ENCODE measurements around a stretch of chr7.

DNA sequence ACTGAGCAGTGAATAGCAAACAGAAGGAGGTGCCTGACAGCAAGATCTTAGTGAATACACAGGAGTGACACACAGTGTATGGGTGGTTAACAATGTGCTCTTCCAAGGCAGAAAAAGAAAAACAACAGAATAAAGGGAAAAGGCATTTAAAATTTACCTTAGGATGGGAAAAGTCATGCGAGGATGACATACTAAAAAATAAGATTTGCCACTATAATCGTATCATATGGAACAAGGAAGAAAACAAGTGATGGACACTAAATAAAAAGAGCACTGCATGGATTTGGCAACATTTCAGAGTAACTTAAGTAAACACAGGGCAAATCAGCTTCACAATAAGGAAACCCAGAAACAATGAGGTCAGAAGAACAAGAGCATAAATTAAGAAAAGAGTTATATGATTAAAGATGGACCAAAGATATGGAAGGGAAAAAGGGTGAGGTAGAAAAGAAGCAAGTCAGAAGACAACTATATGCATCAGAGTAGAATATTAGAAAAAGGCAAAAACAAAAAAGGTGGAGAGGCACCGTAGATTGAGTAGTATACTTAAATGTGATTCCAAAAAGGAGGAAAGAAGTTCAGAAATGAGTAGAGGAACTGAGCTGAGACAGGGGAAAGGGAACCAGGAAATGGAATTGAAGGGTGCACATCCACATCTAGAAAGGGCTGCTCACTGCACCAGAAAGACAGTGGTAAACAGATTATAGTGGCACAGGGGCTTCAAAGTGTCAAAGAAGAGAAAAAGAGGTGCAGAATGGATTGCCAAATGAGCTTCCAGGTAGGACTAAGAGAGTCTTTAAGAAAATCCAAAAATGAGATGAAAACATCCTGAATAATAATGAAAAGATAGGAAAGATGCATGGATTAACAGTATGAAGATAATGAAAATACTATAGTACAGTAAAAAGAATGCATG, 29.8 kb downstream of the MEST start:
- PRO-cap, 2 experiments = no peak in any of the 2 experiments

DNA sequence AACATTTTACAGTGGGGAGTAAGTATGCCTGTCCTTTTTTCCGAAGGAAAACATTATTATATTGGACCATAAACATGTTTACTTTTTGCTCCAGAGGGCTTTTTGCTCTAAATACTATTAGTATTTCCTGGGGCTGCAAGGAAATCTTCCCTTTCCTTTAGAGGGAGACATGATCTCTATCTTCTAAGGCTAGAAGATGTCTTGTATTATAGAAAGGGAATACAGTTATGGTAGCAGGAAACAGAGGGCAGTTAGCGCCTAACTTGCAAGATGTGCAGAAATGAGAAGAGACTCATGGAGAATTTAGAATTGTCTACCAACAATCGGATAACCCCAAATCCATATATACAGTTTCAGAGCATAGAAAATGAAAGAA, 64.2 kb downstream of the MEST start:
- PRO-cap, 2 experiments = no peak in any of the 2 experiments

DNA sequence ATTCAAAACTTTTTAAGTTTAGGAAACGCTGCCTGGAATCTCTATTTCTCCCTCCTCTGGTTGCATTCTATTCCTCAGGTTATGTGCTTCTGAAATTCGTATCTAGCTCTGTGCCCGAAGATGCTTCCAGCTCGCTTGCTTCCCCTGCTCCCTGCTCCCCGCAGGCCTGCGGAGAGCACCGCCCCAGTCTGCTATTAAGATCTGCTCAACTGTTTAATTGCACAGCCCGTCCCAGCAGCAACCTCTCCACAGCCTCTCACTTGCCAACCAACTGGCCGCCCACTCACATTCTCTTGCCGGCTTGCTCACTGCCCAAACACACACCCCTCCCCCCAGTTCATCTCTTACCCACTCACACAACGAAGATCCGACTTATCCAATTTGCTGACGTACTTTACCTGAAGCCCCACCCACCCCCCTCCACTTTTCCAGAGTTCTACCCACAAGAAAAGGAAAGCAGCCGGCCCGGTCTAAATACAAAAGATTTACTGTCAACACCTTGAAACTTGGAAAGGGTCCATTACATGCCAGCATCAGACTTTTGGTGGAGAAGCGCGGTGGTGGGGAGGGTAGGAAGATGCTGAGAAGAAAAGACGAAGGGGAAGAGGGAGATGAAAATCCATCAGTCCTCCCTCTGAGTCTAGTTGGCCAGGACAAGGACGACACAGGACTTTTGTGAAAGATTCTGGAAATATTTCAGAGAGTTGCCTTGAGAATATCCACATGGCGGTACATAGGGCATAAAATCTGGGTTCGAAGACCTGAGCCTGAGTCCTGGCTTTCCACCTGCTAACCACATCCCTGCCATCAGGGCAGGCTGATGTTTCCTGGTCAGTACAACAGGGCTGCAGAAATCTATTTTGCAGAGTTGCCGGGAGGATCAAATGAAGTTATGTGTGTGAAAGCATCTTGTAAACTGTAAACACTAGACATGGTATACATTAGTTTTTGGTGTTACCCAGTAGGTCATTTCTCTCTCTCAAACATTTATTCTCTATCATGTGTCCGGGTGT, 167.5 kb upstream of the KLF14 start:
- PRO-cap, 2 experiments = peak in 2 of 2 experiments; most common plus-strand start position 431 of the sequence (in 2); most common minus-strand start position 203 of the sequence (in 1)

GRCh38 chr7:130922423-130922680, 188.3 kb upstream of the KLF14 start:
- PRO-cap, 2 experiments = no peak in any of the 2 experiments

- PRO-cap, 2 experiments = peak in 1 of 2 experiments; most common plus-strand start chr7:130923034 (in 1); most common minus-strand start chr7:130922980 (in 1)
These were observed 188.7 kb upstream of the KLF14 start for GRCh38 chr7:130922681-130923104.

DNA sequence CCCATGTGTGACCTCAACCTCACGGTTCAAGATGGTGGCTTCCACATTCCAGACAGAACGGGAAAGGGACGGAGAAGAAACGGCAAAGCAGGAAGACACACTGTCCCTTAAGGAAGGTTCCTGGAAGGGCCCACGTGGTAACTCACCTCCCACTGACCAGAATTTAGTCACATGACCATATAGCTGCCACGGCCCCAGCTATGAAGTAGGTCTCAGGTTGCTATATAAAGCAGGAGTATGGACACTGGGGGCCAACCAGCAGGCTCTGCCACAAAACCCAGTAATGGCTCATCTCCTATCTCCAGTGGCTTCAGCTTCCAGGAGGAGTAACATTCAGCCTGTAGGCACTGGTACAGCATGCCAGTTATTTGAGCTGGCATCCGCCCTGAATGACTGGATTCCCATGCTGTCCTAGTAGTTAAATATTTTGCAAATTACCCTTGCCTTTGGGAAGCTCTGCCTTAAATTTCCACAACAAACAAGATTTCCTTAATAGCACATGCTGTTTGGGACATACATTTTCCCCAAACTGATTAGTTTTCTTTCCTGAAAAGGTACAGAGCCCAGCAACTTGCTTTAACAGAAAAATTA, 278.6 kb upstream of the KLF14 start:
- PRO-cap, 2 experiments = no peak in any of the 2 experiments

GRCh38 chr7:131028674-131029408, 294.8 kb upstream of the KLF14 start:
- PRO-cap, 2 experiments = no peak in any of the 2 experiments

- PRO-cap, 2 experiments = no peak in any of the 2 experiments
These were observed 268.9 kb upstream of the MKLN1 start for GRCh38 chr7:131058595-131059456.

DNA sequence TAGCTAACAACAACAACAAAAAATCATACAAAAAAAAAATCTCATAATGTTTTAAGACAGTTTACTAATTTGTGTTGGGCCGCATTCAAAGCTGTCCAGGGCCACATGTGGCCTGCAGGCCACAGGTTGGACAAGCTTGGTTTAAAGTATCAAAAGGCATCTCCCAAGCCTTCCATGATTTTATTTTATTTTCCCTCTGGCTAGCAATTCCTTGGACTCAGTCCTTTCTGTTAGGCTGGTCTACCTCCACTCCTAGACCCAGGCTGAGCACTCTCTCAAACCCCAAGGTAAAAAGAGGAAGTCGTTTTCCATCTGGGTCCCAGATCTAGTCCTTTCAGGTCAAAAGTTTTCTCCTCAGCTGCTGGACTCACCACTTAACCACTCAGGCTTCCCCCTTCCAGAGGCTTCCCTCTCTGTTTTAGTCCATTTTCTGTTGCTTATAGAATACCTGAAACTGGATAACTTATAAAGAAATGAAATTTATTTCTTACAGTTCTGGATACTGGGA, 252.3 kb upstream of the MKLN1 start:
- PRO-cap, 2 experiments = no peak in any of the 2 experiments

- PRO-cap, 2 experiments = no peak in any of the 2 experiments
These were observed 251.7 kb upstream of the MKLN1 start for GRCh38 chr7:131075800-131076508.

DNA sequence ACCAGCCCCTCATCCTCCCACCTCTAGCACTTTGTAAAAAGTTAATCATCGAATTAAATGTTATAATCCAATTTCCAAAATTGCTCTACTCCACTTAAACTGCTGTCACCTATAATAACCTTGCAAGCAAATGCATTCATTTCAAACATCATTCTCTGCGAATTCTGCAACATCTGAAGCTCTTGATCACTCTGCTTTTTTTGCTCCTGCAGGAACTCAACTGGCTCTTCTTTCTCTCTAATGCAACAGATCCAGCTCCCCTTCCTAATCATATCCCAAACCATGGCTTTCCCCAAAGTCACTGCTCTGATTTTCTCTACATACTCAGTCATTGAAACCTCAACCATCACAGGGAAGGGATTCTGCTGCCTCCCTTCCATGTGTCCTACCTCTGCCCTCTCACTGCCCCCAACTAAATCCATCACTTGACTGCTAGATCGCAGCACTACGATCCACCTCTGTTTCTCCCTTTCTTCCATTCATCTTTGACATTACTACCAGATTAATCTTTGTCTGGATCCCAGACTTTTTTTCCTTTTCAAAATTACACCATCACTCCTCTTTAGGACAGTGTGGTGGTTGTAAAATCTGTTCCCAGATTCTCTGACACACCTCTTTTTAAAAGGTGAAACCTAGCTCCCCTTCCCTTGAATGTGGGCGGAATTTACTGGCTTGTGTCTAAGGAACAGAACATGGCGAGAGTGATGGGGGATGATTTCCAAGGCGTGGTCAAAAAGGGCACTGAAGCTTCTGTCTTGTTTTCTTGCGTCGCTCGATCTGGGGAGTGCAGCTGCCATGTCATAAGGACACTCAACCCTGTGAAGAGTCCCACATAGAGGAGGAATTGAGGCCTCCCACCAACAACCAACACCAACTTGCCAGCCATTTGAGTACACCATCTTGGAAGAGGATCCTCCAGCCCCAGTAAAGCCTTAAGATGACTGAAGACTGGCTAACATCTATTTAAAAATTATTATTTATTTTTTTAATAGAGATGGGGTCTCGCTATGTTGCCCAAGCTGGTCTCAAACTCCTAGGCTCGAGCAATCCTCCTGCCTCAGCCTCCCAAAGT, 245.3 kb upstream of the MKLN1 start:
- PRO-cap, 2 experiments = no peak in any of the 2 experiments

DNA sequence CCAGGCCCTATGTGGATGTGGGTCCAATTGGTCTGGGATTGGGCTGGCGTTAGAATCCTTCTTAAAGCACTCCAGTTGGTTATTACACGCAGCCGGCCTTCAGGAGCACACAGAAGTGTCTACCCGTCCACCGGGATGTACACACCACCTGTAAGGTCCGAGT, 222.3 kb upstream of the MKLN1 start:
- PRO-cap, 2 experiments = no peak in any of the 2 experiments

- PRO-cap, 2 experiments = no peak in any of the 2 experiments
These were observed 108.1 kb upstream of the MKLN1 start for GRCh38 chr7:131219533-131220055.

GRCh38 chr7:131284637-131285412, 42.9 kb upstream of the MKLN1 start:
- PRO-cap, 2 experiments = no peak in any of the 2 experiments

DNA sequence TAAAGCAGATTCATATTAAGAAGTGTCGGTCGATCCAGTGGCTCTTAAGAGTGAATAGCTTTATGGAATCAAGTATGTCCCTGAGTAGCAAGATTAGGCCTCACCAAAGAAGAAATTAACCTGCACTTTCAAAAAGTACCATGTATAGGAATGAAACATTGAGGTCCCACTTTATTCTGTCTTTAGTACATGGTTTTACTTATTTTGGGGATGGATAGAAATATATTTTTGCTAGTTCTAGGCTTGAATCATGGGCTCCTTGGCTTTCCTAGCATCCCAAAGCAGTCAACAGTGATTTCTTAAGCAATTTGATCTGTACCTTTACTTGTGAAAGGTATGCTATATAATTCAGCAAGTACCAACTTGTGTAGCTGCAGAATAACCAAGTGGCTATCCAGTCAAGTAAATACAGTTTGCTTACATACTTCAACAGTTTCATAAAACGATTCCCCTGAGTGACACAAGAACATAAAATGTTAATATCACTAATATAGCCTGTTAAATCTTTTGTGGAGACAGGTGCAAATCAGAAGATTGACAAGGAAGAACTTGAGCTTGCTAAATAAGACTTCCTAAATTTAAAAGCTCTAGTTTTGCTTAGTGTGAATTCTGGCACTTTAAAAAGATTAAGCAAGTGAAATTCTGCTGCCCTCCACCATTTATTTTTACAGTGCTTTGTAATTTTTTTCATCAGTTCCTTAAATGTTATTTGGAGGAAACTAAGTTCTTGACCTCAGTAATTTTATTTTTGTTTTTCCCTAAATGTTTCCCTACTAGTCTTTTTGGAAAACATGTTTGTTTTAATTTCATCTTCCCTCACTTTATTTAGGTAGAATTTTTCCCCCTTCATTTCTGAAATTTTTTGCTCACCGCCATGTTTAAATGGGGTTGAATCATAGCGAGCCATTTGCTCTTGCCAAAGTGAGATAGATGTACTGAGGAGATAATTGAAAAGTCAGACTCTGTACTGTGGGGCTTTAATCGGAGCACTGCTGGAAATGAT, 67.1 kb downstream of the PODXL start:
- PRO-cap, 2 experiments = no peak in any of the 2 experiments

DNA sequence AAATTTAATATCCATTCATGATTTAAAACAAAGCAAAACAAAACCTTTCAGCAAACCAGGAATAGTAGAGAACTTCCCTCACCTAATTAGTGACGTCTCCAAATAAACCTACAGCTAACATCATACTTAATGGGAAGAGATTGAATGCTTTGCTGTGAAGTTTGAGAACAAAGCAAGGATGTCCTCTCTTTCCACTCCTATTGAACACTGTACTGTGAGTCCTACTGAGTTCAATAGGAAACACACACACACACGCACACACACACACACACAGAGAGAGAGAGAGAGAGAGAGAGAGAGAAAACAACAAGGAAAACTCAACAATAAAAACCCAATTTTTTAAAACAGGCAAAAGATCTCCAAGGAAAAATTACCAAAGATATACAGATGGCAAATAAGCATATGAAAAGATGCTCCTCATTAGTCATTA, 32.3 kb downstream of the PODXL start:
- PRO-cap, 2 experiments = no peak in any of the 2 experiments

DNA sequence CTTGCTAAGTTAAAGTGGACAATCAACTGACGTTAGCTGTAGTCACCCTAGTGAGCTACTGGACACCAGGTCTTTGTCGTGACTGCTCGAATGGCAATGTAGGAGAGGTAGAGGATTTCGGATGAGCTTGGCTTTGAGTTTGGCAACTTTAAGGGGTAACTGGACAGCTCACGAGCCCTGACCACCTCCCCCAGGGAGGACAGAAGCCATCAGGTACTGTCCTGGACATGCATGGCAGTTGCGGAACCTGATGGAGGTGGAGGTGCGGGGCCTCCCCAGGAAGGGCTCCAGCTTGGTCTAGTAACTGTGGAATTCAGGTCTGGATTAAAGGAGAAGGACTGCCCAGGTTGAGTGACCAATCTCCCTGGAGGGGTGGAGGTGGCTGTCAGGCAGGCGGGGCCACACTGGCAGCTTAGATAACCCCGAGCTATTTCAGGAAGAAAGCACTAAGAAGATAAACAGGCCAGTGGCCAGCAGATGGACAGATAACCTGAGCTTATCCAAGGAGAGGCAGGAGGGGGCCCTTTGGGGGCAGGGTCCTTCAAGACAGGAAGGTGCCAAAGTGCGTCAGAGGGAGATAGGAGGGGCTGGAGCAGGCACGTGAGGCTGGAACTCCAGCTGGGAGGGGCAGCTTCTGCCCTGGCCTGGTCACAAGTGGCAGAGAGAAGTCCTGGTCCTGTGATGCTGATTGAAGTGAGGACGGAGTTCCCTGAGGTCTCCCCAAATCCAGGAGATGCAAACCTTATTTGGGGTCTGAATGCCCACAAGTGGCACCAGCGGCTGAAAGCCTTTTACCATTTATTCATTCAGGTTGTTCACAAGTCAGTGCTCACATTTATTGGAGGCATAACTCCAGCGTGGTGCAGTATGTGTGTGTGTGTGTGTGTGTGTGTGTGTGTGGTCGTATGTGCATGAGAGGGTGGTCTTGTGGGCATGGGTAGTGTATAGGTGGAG, 29.8 kb upstream of the PODXL start:
- PRO-cap, 2 experiments = no peak in any of the 2 experiments

DNA sequence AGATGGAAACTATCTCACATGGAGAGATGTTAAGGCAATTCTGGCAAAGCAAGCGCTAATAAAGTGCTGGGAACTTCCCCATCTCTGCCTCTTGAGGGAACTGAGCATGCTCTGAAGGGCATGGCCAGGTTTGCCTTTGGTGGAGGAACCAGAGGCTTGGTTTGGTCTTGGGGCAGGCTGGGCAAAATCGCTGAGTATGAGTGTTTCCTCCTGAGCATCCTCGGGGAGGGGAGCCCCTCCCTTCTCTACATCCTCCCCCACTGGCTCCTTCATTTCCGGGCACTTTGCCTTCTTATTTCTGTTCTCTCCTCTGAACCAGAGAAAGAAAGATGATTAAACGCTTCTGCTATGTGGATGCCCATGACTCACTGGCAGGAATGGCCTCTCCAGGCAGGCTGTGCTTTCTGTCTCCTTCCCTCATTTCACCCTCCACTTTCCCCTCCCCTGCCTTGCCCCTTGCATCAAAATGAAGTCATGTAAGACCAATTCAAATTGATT, 509.1 kb upstream of the PODXL start:
- PRO-cap, 2 experiments = no peak in any of the 2 experiments

DNA sequence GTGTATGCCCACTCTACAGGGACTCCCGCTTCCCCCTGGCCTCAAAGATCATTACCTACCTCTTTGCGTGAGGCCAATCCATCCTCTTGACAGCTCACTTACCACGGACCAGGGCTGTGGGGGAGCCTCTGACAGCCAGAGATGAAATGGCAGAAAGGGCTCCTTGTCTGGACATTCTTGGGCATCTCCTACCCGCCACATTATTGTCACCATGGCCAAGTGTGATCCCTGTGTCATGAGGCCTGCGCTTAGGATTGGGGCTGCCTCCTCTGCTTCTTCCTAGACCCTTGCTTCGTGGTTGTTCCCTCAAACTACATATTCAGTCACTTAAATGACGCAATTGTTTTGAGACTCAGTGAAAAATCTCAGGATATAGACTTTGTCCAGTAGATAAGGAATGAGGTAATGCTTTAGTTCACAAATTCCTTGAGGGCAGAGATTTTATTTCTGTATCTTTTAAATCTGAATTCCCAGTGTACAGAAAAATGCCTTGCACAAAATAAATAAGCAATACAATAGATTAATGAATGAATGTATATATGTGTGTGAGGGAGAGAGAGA, 159.1 kb downstream of the PLXNA4 start:
- PRO-cap, 2 experiments = no peak in any of the 2 experiments

DNA sequence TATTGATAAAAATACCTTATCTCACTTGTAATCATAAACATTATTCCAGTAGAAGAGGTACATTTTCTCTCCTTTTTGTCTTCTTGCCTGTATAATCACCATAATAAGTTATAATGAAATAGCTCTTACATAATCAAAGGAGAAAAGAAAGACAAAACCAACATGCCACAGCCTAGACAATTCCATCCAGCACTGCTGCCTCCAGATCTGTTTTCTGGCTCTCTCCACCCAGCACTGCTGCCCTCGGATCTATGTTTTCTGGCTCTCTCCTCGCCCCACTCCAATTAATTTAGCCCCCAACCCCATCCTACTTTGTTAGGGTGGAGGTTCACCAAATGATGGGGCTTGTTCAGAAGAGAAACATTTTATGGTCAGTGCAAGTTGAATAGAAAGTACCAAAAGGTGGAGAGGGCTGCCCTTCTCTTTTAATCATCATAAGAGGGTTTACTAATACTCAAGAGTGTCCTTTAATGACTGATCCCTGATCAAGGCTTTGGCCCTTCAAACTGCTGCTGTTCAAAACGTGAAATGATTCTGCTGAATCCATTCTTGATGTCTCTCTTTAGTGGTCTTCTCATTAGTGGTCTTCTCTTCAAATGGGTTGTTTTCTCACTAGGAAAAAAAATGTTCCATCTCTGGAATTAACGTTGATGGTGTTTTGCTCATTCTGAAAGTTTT, 208.8 kb upstream of the PLXNA4 start:
- PRO-cap, 2 experiments = no peak in any of the 2 experiments

Data from Metastatic Liver Carcinoma in the Adrenal Gland (tissue), 2 donors.